ENCODE measurements around the gene ADAMTS20.

DNA sequence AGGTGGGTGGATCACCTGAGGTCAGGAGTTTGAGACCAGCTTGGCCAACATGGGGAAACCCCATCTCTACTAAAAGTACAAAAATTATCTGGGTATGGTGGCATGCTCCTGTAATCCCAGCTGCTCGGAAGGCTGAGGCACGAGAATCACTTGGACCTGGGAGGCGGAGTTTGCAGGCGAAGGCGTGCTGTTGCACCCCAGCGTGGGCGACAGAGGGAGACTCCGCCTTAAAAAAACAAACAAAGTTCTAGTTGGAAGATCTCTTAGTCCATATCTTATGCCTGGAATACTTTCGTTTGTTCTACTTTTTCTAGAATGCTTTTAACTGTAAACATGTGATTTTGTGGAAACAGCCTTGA lies 38.7 kb downstream of the PPHLN1 start:
- PRO-cap, 2 experiments: no peak in any of the 2 experiments

DNA sequence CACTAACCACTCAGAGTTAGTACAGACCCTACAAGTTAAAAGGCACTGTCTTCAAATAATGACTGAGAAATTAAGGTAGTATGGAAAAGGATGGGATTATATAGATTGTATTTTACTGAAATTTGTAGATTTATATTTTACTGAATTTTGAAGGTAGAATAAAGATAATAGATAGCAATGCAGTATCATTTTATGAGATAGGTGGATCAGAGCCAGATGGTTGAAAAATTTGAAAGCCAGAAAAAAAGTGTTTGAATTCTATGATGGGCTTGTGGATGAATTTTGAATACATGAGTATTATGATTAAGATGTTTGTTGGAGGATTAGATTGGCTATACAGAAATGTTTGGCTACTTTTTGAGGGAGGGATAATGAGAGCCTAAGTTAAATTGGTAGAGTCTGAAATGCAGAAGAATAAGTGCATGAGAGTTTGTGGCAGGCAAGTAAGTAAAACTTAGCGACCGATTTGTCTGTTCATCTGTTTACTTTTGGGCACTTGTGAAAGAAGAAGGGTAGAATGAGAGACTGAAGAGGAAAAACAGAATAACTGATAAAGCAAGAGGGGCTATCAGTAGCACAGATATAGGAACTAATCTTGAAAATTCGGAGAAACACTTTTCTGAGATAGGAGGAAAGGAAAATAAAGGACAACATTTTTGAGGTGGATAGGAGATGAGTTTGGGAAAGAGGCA lies 90.9 kb downstream of the PPHLN1 start:
- PRO-cap, 2 experiments: no peak in any of the 2 experiments

- PRO-cap, 2 experiments: no peak in any of the 2 experiments
Measured at GRCh38 chr12:42734443-42734780, 144.9 kb upstream of the PRICKLE1 start.

GRCh38 chr12:42885761-42886179 lies 296.2 kb upstream of the PRICKLE1 start:
- PRO-cap, 2 experiments: no peak in any of the 2 experiments

- PRO-cap, 2 experiments: no peak in any of the 2 experiments
Measured at GRCh38 chr12:43291029-43291572, 260.9 kb downstream of the ADAMTS20 start.

GRCh38 chr12:43551704-43552610 lies at the start of gene ADAMTS20:
TSS of gene ADAMTS20 (minus strand) at chr12:43552203.
- PRO-cap, 2 experiments: no peak in any of the 2 experiments

DNA sequence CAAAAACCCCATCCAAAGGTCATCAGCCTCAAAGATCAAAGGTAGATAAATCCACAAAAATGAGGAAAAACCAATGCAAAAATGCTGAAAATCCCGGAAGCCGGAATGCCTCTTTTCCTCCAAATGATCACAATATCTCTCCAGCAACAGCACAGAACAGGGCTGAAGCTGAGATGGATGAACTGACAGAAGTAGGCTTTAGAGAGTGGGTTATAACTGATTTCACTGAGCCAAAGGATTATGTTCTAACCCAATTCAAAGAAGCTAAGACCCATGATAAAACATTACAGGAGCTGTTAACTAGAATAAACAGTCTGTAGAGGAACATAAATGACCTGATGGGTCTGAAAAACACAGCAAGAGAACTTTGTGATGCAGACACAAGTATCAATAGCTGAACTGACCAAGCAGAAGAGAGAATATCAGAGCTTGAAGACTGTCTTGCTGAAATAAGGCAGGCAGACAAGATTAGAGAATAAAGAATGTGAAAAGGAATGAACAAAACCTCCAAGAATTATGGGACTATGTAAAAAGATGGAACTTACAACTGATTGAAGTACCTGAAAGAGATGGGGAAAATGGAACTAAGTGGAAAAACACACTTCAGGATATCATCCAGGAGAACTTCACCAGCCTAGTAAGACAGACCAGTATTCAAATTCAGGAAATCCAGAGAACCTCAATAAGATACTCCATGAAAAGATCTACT lies 116.4 kb downstream of the TMEM117 start:
- PRO-cap, 2 experiments: no peak in any of the 2 experiments

- PRO-cap, 2 experiments: no peak in any of the 2 experiments
Measured at GRCh38 chr12:44252513-44252938, 416.6 kb downstream of the TMEM117 start.

DNA sequence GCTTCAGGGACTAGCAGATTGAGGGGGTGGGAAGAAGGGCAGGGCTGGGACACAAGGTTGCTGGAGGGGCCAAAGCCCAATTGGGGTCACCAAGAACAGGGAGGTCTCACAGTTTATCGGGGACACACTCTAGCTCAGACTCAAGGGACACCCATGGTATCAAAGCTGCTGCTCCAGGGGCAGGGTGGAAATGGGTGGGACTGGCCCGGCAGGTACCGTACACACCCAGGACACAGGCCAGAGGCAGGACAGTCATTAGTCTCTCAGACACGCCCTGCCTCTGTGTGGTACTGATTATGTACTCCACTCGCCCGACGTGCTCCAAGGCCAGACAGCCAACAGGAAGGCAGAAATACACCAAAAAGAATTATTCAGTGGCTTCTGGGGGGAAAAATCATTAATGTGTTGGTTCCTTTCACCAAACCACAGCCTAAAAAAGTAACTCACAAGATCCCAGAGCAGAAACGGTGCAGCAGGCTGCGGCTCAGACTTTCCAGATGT lies 41.1 kb downstream of the NELL2 start:
- PRO-cap, 2 experiments: no peak in any of the 2 experiments

DNA sequence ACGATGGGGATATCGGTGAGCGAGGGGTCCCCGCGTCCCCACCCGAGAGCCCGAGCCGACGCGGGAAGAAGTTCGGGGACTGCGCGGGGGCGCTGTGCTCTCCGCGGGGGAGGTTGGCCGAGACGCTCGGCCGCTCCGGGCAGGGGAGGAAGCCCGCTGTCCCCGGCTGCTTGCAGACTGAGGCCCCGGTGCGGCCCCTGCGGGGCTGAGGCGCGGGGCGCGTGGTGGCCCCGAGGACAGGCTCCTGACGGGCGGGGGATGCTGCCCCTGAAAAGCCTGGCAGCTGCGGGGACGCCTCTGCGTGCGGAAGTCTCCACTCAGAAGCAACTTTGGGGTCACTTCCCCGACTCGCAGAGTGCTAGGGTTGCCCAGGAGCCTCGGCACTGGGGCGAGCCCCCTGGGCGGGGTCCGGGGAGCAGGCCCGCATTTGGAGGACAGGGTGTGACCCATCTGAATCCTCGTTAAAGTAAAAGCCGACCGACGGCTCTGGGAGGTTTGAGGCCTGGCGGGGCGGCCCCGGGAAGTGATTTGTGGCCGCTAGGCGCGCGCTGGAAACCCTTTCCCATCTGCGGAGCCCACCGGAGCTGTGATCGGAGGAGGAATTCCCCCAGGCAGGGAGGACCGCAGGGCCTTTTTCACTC lies 602 bp downstream of the ANO6 start:
- PRO-cap, 2 experiments: peak in 1 of 2 experiments; most common minus-strand start position 463 of the sequence (in 1)

DNA sequence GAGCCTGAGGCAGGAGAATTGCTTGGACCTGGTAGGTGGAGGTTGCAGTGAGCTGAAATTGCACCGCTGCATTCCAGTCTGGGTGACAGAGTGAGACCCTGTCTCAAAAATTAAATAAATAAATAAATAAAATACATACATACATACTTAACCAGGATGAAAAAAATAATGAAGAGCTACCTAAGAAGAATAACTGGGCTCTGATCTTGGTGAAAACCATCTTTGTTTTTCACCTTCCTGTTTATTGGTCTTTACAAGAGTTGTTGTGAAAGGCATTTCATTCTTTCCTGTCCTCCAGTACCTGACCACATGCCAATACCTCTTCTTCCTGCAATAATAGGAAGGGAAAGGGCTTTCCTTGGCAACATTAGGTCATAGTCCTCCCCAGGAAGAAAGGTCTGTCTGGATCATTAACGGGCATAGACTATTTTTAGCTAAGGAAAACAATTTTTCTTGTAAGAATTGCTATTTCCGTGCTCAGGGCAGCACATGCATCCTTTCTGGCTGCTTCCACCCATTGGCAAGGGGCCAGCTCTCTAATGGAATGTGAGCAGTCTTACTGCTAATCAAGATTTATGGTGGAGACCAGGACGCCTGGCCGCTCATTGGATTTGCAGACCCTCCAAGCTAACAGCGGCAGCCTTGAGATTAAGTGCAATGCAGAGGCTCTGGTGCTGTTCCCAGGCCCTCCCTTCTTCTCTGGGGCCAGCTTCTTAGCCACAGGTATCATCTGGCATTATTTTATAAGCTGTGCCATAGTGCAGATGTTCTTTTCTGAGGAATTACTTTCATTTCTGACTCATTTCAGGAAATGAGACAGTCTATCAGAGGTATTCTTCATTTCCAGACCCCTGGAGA lies 52.7 kb downstream of the ANO6 start:
- PRO-cap, 2 experiments: no peak in any of the 2 experiments

DNA sequence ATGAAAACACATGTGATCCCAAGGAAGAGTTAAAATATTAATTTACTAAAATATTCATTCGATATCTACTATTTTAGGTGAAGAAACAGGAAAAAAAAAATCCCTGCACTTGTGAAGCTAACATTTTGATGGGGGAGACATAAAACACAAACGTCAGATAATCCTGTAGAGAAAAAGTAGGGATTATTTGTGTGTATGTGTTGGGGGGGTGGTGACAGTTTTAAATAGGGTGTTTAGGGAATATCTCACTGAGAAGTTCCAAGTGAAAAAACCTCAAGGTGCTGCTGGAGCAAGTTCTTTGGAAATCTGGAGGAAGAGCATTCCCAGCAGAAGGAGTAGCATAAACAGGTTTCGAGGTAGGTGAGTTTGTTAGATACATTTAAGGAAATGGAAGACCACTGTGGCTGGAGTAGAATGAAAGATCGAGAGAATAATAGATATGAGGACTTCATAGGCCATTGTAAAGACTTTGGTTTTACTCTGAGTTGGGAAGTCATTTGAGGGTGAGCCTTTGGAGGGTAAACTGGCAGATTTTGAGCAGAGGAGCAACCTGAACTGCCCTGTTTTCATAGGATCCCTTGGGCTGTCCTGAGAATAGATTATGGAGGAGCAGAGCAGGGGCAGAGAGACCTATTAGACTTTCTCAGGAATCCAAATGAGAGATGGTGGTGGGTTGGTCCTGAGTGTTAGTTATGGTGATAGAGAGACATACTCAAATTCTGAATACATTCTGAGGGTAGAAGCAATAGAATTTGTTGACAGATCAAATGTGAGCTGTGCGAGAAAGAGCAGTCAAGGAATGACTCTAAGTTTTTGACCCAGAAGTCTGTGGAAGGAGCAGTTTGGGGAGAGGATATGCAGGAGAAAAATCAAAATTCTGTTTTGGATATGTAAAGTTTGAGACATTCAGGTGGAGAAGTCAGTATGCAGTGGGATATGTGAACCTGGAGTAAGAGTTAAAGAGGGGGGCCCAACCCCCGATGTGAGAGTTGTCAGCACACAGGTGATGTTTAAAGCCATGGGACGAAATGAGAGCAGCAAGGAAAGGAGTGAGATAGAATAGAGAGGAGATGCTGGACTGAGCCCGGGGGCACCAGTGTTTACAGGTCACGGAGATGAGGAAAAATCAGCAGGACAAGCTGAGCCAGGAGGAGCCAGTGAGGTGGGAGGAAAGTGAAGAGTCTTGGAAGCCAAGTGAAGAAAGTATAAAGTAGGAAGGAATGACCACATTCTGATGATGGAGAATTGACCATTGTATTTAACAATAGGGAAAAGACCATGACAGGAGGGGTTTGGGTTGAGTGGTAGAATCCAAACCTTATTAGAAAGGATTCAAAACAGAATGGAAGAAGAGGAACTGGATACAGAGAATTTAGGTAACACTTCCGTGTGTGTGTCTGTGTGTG lies 91.2 kb downstream of the ANO6 start:
- PRO-cap, 2 experiments: no peak in any of the 2 experiments

- PRO-cap, 2 experiments: no peak in any of the 2 experiments
Measured at GRCh38 chr12:45433249-45434515, 217.8 kb downstream of the ANO6 start.

DNA sequence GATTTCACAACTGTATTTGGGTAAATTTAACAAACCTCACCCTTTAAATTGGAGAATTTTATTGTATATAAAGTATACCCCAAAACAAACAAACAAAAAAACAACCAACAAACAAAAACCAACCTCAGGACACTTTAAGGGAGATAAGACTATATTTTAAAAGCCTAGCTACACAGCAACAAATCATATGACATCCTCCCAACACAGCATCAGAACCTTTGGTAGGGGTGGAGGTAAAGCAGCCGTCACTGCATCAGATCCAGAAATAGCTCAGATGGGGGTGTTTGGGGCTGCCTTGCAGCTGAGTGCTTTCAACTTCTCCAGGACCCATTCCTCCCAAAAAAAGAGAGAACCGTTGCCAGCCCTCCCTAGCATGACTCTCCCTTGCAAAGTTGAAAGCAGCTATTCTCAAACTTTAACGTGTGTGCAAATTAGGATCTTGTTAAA lies 54.2 kb downstream of the SLC38A1 start:
- PRO-cap, 2 experiments: no peak in any of the 2 experiments

DNA sequence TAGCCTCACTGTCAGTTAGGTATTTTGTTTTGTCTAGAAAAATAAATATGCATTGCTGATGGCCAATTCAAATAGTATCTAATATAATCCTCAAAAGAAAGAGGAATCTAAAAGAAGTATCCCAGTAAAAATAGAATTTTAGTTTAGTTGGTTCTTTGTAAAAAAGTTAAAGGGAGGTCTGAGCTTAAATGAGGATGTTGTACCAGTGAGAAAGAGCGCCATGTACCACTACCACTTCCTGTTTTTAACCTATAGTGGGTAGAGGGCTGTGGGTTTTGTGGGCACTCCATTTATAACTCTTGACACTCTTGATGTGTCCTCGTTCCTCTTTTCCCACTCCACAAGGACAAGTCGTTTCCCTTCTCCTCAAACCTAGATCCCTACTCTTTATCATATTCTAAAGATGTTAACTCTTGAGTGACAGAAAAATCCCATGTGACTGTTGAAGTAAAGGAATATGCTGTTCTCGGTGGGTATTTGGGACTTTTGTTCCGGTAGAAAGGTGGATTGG lies 50.9 kb downstream of the SLC38A1 start:
- PRO-cap, 2 experiments: no peak in any of the 2 experiments

- PRO-cap, 2 experiments: no peak in any of the 2 experiments
Measured at GRCh38 chr12:46245818-46246907, 22.7 kb downstream of the SLC38A1 start.

DNA sequence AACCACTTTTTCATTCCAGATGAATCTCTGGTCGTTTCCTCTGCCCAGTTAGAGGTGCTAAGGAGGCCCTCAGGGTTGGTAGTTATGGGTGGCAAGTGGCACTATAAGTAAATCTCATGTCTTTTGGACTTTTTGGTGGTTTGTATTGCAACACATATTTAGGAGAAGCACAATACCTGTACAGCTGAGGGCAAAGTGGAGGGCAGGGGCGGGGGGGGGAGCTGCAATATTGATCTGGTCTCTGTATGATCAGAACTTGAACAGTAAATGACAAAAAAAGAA lies 1.9 kb upstream of the SLC38A2 start:
- PRO-cap, 2 experiments: peak in 2 of 2 experiments; most common minus-strand start position 105 of the sequence (in 2)

GRCh38 chr12:46388274-46388828 lies 15.8 kb upstream of the SLC38A2 start:
- PRO-cap, 2 experiments: no peak in any of the 2 experiments

DNA sequence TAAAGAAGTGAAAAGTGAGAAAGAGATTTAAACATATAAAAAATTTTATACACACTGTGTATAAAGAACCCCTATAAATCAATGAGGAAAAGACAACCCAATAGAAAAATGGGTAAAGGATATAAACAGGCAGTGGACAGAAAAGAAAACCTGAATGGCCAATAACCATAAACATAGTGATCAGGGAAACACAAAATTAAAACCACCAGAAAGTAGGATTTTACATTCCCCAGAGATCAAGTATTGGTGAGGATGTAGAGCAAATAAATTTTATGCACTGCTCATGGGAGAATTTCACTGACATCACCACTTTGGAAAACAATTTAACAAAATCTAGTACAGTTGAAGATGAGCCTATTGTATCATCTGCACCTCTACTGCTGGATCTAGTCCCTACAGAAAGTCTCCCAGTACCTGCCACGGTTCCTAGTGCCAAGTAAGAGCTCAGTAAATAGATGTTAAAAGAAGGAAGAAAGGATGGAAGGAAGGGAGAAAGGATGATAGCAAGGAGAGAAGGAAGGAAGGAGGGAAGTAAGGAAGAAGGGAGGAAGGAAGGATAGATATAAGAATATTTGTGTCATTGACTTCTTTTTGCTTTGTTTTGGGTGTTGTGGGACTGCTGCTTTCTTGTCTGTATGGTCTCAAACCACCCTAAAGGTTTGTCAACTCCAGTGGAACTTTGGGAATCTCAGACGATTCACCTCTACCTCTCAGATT lies 21.9 kb upstream of the SLC38A2 start:
- PRO-cap, 2 experiments: no peak in any of the 2 experiments

- PRO-cap, 2 experiments: no peak in any of the 2 experiments
Measured at GRCh38 chr12:46413382-46413985, 40.9 kb upstream of the SLC38A2 start.

Data from Metastatic Liver Carcinoma in the Adrenal Gland (tissue), 2 donors.